ENCODE measurements around a stretch of chr3.

GRCh38 chr3:197906583-197906974 lies 43.4 kb upstream of the RPL35A start:
- RRBS, result no CpG with 5 or more reads among the region's 1 CpG

DNA sequence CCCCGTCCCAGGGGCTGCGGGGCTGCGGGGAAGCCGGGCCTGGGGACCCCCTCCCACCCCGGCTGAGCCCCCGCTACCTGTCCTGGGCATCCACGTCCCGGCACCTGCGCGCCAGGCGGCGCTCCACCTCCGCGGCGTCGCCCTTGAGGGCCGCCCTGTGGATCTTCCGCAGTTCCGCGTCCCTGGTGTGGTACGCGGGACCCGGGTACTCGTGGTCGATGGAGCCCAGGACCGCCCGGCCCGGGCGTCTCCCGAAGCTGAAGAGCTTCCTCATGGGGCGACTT lies 120.2 kb downstream of the LMLN start:
- RRBS, result 3% methylated on average over 4 of the region's 31 CpGs

Measured in epithelial cell of esophagus (primary cell).